ENCODE results near the genes VIT and HEATR5B.

GRCh38 chr2:36372952-36373532 is 17.5 kb downstream of the CRIM1 start:
- PRO-cap: no peak

DNA sequence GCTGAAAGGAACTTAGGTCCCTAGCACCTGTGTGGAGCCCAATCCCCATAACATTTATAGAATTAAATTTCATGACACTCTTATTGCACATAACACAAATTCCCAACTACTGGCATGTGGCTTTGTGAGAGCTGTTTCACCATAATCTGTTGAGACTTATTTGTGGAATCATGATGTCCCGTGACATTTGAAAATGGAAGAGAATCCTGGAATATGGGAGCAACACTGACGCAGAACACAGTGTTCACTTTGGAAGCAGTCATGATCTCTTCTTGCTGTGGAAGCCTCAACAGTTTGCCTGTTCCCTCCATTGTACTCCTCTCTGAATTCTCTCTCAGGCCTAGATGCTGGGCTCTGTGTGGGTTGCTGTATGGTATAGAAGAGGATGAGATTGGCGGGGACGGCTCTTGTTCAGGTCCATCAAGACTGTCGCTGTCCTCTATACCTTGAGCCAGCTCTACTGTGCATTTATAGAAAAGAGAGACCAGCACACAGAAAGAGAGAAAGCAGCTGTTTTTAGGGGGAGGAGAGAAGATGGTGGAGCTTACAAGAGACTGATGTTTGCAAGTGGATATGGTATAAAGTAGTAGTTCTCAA is 73.6 kb downstream of the CRIM1 start:
- PRO-cap: no peak

DNA sequence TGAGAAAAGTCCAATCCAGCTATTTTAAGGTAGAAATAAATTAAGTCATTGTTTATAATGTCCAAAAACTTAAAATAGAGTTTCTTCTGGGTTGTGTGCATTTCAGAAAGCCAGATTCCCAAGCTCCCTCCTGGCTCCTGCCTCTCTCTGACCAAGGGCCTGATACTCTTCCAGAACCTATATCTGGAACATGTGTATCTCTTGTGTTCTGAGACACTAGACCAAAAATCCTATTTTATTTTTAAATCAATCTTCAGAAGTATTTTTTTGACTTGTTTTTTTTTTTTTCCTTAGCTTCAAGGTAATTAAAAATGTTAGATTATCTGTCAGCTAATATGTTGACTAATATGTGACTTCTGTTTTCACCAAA is 93.2 kb downstream of the CRIM1 start:
- PRO-cap: no peak

DNA sequence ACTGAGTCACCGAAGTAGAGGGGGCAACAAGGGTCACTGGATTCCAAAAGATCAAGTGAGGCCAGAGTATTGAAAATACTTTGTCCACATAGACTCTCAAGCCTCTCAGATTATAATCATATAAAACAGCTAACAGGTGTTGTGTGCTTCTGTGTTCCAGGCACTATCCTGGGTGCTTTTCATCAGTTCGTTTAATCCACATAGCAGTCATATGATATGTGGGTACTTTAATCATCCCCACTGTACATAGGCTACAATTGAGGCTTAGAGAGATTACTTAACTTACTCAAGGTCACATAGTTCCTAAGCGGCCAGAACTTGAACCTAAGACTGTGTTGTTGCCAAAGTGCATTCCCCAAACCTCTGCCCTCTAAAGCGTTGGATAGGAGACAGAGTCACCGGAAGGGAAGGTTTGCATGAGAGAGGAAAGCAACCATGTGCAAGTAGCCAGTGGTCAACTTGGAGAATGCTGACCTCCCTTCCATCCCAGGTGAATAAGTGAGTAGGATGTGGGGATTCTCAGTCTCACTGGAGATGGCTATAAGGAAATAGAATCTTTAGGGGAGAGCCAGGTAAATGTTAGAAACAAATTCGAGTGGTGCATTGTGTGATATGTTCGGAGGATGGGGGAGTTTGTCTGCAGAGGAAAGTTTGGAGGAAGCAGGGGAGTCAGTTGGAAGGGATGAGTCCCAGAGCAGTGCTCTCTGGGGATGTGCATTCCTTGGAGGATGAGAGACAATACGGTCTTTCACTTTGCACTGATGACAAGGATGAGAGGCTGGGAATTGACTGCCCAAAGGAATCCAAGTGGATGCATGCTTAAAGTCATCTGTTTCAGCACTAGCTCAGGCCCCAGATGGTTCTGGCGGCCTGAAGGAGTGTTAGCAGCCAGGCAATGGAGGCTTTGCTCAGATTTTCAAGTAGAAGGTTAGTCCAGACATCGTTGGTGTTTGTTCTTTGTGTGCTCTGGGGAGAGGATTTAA is 99.9 kb downstream of the CRIM1 start:
- PRO-cap: no peak

DNA sequence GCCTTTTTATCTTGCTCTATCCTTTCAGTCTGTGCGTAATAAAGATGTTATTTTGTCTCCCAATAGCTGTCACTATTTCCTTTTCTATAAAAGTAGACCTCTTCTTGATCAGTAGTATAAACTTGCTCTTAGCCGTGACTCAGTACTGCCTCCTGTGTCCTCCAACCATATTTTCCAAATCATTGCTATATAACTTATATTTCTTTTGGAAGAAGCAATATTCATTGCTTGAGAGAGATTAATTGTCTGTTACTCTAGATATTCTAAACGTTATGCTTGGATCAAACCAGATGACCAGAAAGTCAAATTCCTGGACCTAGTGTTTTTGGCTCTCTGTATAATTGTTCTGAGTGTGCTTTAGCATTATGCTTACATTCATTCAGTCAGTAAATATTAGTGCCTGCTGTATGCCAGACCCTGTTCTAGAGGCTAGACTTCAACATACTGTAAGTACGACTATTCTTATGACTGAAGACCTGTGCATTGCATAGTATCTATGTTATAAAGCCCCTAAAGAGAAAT is 52.9 kb downstream of the FEZ2 start:
- PRO-cap: no peak

DNA sequence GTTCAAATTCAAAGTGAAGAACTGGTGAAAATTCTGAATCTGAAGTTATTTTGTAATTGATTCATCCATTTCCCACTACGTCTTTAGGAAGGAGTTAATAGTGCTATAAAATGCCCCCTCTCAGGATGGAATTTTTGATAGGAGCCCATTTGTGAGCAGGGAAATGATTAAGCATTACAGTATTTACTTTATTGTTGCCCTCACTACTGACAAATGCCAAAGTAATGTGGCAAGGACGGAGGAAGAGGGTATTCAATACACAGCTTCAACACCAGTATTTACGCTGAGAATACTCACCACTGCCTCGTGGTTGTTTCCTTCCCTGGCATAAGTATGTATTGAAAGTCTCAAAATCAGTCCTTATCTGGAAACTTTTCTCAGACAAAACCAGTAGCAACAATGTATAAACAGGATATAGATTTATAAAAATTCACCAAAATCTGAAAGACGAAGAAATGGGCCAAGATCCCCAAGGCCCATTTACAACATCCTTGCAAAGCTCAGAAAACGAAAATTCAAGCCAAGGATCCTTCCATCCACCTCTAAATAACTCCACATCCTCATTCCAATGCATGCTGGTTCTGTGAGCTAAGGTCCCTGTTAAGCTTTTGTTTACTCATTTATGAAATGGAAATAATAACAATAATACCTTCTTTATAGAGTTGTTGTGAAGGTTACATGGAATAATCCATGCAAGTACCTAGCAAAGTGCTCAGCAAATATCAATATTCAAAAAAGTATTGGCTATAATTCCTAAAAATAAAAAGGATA is 29.3 kb downstream of the FEZ2 start:
- PRO-cap: no peak

GRCh38 chr2:36696634-36696902 is at the start of gene VIT:
Gene VIT, plus strand, starts transcription at chr2:36696707.
- PRO-cap: no peak

GRCh38 chr2:36798827-36799218 is 102.3 kb downstream of the VIT start:
- PRO-cap: no peak

- PRO-cap: no peak
These were observed 110.9 kb downstream of the VIT start for GRCh38 chr2:36807140-36808107.

DNA sequence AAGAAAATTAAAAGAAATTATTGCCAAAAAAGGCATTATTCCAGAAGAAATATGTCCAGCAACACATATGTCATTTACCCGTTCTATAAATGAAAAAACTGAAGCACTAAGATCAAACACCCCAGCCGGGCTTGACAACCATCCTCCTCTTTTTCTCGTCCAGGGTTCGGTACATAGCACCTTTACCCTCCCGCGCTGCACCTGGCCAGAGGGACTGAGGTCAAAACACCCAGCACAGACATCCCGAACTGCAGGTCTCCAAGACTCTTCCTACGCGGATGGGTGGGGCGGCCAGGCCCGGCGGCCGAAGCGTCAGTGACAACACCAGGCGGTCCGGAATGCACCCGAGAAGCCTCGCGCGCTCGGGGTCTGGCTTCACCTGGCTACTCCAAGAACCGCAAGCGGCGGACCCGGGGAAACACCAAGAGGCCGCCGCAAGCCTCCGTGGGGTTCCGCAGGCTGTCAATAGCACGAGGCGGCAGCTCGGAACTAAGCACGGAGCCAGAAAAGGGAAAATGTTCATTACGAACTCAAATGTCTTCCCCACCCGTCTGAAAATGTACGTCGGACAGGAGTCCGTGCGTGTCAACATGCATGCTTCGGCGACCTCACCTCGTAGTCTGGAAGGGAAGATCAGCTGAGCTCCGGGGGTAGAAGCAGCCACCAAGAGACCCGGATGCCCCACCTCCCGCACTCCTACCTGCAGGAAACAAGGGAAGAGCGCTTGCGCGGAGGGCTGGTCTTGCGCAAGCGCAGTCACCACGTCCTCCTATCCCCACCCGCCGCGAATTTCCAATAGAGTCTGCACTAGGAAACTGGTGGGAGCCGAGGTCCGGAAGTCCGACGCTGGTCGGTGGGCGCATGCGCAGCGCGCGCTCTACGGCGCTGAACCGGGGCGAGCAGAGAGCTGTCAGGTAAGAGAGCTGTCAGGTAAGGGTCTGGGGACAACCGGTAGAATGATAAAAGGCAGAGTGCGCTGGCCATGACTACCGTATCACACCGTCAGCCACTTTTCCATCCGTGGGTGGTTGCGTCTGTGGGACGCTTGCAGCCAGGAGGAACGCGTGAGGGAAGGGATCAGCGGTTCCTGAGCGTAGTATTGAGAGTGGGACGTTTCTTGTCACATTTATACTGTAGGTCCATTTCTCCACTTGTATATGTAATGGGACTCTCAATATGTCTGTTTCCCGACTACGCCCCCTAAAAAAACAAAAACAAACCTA is at the start of gene HEATR5B:
TSS of gene HEATR5B (minus strand) at position 716 of the 1,223 bp plus-strand sequence.
- PRO-cap: bidirectional peak, plus-strand start at position 321 of the sequence, minus-strand start at position 256 of the sequence; bidirectional peak, plus-strand start at position 880 of the sequence, minus-strand start at position 622 of the sequence

GRCh38 chr2:37133825-37134667 is 22.7 kb downstream of the EIF2AK2 start:
- PRO-cap: no peak

DNA sequence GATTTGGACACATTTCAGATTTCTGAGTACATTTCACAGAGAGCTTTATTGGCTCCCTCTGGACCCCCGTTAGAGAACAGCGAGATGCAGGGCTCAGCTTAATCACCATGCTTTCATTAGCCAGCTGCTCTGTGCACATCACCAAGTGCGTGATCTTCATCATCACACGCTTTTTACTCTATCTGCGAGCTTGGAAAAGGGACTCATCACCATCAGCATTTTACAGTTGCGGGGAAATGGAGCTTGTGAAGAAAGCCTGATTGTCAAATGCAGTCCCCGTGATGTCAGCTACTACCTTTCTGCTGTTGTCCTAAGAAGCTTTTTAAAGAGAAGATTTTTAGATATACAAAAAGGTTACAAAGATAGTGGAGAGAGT is 88.5 kb downstream of the CDC42EP3 start:
- PRO-cap: no peak

- PRO-cap: no peak
These were observed 81.3 kb downstream of the CDC42EP3 start for GRCh38 chr2:37590116-37590654.

- PRO-cap: no peak
These were observed 1.5 kb downstream of the CDC42EP3 start for GRCh38 chr2:37670010-37670283.

- PRO-cap: no peak
These were observed 126.5 kb upstream of the RMDN2 start for GRCh38 chr2:37798642-37798919.

DNA sequence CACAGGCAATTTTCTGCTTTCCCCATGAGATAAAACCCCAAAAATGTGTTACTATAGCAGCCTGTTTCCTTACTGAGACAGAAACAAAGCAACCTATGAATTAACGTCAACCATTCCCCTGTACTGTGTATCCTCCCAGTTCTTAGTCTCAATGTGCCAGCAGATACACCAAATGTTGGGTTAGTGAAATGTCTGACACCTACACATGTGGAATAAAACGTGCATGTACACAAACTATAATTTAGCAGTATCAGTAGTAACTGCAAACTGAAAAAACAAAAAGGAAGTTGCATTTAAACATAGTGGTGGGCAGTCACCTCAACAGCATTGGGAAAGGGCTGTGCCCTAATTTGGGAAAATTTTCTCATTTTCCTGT is 73.1 kb upstream of the RMDN2 start:
- PRO-cap: no peak

DNA sequence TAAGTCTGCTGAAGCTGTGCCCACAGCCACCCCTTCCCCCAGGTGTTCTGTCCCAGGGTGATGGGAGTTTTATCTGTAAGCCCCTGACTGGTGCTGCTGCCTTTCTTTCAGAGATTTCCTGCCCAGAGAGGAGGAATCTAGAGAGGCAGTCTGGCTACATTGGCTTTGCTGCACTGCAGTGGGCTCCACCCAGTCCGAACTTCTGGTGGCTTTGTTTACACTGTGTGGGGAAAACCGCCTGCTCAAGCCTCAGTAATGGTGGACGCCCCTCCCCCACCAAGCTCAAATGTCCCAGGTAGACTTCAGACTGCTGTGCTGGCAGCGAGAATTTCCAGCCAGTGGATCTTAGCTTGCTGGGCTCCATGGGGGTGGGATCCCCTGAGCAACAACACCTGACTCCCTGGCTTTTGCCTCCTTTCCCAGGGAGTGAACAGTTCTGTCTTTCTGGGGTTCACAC is 37.2 kb downstream of the RMDN2 start:
- PRO-cap: no peak

GRCh38 chr2:38066472-38066788 is 9.5 kb downstream of the CYP1B1 start:
- PRO-cap: no peak

DNA sequence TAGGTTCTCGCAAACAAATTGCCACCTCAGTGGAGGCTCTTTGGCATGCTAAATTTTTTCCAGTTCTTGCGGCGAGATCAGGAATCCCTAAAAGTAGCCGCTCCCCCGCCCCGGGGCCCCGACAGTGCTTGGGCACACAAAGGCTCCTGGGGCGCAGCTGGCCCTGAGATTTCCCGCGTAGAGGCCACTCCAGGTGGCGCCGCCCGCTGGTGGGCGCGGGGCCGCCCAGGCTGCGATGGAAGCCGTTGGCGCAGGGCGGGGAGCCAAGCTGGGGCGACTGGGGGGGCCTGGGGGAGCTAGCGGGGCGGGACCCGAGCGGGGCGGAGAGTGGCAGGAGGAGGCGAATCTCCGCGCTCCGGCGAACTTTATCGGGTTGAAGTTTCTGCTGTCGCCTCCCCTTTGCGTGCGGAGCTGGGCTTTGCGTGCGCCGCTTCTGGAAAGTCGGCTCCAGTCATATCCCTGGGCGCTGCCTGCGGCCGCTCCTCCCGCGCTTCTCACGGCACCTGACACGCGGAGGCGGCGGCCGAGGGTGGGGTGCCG is 702 bp upstream of the CYP1B1 start:
- PRO-cap: bidirectional peak, plus-strand start at position 376 of the sequence, minus-strand start at position 340 of the sequence

DNA sequence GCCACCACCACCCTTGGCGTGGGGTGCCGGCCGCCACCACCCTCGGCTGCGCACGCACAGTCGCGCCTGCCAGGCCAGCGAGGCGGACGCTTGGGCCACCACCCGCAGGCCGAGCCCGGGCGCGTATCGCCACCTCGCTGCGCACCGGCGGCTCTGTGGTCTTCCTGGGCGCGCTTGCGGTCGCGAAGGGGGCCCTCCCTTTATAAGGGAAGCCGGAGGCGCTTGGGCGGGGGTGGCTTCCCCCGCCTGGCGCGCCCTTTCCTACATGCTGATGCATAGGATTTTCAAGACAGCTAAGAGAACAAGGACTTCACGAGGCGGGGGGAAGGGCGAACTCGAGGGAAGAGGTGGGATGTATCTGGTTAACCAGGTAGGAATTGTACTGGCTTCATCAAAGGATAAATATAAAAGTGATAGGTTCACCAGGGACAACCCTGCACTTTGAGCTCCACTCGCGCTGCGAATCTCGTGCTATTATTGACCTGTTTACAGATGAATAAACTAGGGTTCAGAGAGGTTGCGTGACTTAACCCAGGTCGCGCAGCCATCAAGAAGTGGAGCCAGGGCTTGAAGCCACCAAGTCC is 1.3 kb upstream of the CYP1B1 start:
- PRO-cap: unidirectional peak, minus-strand start at position 176 of the sequence

All from colic lymph node (tissue), 1 donor.